Measurements from ENCODE around the genes HYI, RNF220 and ZSWIM5.

GRCh38 chr1:43274149-43274678 lies 4.4 kb downstream of the TMEM125 start:
- PRO-cap: no peak

DNA sequence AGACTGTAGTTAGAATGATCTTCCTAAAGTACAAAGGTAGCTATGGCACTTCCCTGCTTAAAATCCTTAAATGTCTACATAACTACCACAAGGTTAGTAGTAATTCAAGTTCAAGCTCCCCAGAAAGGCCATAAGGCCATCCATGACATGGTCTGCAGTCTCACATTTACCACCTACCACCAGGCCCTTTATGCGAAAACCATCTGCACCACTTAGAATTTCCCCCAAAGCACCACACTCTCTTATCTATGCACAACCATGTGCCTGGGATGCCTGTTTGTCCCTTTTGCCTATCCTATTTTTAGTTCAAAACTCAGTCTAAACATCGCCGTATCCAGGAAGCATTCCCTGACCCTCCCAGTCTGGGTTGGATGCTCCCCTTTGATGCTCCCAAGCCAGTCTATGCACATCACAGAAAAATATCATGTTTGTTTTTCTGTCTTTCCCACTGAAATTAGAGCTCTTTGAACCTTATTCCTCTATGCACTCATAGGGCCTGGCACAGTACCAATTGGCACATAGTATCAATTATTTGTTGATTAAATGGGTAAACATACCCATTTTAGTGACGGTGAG lies 6.6 kb downstream of the MPL start:
- PRO-cap: no peak

DNA sequence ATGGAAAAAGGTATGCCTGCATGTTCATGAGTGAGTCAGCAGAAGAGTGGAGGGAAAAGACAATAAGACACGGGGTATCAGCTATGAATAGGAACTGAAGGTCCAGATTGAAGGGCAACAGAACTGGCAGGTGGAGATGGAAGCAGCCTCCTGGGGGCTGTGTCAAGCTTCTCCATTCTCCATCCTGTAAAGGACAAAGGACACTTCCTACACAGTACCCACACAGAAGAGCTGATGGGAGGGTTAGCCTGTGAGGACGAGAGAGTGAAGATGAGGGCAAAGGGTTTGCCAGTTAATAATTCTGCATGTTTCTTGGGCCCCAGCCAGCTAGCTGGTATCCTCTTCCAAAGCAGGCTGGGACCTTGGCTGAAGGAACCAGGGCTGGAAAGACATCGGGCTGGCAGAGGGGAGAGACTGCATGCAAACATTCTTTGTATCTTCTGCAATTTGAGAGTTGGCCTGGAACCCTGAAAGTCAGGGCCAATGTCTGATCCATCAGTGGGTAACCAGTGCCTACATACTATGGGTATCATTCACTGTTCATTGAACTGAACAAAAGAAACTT lies 5.7 kb upstream of the ELOVL1 start:
- PRO-cap: no peak

- PRO-cap: no peak
Measured at GRCh38 chr1:43415655-43416637, 26.2 kb downstream of the SZT2 start.

GRCh38 chr1:43439525-43439740 lies 14.3 kb downstream of the HYI start:
- PRO-cap: no peak

DNA sequence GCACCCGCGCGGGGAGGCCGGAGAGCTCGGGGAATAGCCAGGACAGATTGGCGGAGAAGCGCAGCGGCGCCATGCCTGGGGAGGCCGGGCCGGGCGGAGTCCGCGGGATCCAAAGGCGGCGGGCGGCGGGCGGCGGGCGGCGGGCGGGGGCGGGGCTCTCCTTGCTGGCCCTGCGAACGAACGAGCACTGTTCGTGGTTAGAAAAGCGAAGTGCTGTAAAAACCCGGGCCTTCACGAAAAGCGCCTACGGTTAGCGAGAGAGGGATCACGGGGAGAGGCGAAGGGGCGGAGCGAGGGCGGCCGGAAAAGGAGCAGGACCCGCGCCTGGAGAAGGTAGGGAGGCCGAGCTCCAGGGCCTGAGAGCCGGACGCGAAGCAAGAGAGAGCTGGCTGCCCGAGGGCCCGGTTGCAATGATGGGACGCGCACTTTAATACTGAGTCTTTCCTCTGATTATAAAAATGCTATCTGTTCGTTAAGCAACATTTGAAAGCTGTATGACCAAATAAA lies at the start of gene HYI:
TSS of gene HYI (minus strand) at position 211 of the 507 bp plus-strand sequence.
- PRO-cap: bidirectional peak, plus-strand start at position 280 of the sequence, minus-strand start at position 189 of the sequence

GRCh38 chr1:43540697-43541235 lies 10.1 kb downstream of the PTPRF start:
- PRO-cap: bidirectional peak, plus-strand start at chr1:43541025, minus-strand start at chr1:43540981

DNA sequence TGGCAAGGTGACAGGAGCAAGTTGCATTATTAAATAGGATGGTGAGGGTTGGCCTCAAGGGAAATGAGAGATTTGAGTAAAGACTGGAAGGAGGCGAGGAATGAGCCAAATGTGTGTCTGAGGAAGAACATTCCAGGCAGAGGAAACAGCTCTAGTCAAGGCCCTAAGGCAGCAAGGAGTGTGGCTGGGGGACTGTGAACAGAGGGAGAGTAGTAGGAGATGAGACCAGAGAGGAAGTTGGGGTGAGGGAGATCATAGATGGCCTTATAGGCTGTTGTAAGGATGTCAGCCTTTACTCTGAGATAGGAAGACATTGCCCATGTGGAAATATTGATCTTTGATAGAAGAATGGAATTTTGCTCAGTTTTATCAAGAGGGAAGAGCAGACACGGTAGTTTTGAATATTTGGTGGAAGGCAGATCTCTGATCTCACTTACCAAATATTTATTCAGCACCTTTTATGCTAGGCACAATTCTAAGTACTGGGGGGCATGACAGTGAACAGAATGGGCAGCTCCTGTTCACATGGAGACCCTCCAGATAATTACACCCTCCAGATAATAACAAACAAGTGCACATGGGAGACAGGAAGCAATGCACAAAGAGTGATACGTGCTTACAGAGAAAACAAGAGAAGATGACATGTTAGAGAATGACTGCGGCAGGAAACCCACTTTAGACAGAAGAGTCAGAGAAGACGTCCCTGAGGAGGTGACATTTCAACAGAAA lies 55.0 kb upstream of the ARTN start:
- PRO-cap: no peak

- PRO-cap: bidirectional peak, plus-strand start at chr1:44030448, minus-strand start at chr1:44030210
Measured at GRCh38 chr1:44030374-44031019, 765 bp downstream of the SLC6A9 start.

GRCh38 chr1:44244035-44244661 lies 30.9 kb downstream of the DMAP1 start:
- PRO-cap: no peak

GRCh38 chr1:44274637-44275195 lies 61.4 kb downstream of the DMAP1 start:
- PRO-cap: no peak

DNA sequence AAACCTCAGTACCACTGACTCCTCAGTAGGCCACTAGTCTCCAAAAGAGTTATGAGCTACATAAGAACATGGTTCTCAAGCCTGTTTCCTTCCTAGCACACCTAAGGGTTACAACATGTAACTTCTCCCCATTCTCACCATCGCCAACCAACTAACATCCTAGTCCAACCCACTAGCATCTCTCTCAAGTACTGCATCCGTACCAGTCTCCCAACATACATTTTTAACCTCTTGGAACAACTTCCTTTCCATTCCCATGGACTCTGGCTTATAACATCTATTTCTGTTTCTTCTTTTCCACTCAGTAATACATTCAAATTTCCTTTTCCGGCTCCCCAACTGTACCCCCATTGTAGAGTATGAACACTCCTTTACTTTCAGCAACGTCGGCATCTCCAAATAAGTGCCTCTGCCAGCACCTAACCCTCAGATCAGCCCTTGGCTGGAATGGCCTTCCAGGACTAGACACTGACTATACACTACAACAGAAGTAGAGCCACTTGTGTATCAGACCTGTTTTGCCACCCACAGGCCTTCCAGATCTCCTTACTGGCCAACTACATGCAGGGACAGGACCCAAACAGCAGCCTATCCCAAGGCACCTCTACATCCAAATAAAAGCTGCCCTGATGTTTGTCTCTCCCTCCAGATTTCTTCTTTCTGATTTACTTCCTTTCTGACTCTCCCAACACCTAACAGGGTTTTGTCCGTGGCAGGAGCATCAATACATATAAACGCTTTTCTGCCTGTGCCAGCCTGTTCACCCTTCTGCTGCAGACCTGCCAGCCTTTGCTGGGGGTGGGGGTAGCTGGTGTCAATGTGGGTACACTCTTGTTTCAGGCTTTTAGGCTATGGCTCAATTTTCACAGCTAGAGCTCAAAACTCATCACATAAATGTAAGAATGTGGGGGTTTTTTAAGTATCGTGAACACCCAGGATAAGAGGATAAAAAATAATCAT lies 24.9 kb downstream of the ERI3 start:
- PRO-cap: no peak

DNA sequence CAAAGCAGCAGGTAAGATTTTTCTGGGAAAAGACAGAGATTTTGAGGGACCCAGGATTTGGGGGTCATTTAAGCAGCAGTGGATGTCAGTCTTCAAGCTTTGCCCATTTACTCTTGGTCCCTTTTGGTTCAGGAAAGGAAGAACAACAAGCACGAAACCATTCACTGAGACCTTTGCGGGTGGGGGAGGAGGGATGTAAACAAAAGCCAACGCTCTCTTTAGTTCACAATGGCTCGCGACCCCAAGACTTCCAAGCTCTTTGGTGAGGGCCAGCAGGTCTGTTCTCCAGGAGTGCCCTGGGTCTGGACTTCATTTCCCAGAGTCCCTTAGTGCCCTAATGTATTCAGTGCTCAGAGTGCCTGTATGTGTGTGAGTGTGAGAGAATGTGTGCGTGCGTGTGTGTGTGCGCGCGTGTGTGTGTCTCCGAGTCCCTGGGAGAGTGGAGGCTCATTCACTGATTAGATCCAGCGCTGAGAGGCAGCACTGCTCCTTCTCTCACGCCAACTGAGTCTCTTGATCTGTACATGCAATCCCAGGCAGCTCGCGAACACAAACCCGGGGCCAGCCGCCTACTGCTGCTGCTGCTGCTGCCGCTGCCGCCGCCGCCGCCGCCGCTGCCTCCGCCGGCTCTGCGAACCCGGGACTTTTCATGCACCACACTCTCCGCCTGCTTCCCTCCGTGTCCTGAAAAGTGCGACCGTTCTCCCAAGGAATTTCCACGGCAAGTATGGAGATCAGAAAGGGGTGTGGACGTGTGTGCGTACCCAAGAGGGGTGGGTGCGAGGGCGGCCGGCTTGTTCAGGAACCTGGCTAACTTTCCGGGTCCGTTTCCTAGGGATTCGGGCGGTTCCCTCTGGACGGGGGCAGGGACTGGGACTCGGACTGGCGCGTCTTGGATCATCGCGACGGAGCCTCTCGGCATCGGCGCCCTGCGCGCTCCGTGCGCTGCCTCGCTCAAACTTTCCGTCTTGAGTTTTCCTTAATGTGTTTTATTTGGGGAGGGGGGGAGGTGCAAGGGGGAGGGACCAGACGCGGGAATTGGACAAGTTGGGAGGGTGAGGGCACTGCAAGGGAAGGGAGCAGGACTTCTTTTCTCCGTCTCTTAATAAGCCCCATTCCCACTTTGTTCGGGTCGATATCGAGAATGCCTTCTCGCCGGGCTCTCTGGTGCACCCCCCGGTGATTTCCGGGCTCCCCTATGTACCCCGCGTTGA lies at the start of gene RNF220:
TSS of gene RNF220 (plus strand) at position 450 of the 1,214 bp plus-strand sequence.
- PRO-cap: no peak

- PRO-cap: no peak
Measured at GRCh38 chr1:44406020-44406426, 968 bp downstream of the RNF220 start.

DNA sequence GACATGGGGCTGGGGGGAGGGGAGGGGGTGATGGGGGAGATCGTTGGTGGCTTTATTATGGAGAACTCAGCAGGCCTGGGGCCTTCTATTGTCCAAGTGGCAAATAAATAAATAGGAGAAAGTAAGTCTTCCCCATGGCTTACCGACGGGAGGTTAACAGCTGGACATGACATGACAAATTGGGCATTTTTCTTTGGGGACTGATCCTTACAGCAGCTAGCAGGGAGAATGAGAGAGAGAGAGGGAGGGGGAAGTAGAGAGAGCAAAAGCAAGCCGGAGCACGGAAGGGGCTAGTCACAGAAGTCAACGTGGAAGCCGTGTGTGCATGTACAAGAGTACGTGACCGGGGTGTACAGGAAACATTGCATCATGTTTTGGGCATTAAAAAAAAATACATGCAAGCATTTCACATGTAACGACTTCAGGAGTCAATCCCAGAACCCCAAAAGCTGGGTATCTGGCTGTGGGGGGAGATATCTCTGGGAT lies 130.9 kb downstream of the TMEM53 start:
- PRO-cap: no peak

GRCh38 chr1:44547457-44547656 lies 126.9 kb downstream of the TMEM53 start:
- PRO-cap: no peak

- PRO-cap: no peak
Measured at GRCh38 chr1:44635698-44636334, 38.5 kb downstream of the TMEM53 start.

GRCh38 chr1:45204773-45205406 lies 1.5 kb downstream of the ZSWIM5 start:
- PRO-cap: no peak

GRCh38 chr1:45206234-45207251 lies at the start of gene ZSWIM5:
ZSWIM5 (minus strand) TSS chr1:45206605.
- PRO-cap: bidirectional peak, plus-strand start at chr1:45206685, minus-strand start at chr1:45206365

- PRO-cap: no peak
Measured at GRCh38 chr1:45393815-45394423, 53.9 kb downstream of the TOE1 start.